Mammary microvascular endothelial cell (primary cell): Measurements from ENCODE around the gene COX7A2.

- RAMPAGE, long total RNA, result no peak
These were observed 1.1 kb downstream of the PHF3 start for GRCh38 chr6:63636747-63637069.

- RAMPAGE, long total RNA, result no peak
These were observed 48.8 kb downstream of the PHF3 start for GRCh38 chr6:63684324-63684850.

- RAMPAGE, long total RNA, result no peak
These were observed 75.9 kb downstream of the PHF3 start for GRCh38 chr6:63711429-63711886.

GRCh38 chr6:63806988-63807432 is 171.4 kb downstream of the PHF3 start:
- RAMPAGE, long total RNA, result no peak

DNA sequence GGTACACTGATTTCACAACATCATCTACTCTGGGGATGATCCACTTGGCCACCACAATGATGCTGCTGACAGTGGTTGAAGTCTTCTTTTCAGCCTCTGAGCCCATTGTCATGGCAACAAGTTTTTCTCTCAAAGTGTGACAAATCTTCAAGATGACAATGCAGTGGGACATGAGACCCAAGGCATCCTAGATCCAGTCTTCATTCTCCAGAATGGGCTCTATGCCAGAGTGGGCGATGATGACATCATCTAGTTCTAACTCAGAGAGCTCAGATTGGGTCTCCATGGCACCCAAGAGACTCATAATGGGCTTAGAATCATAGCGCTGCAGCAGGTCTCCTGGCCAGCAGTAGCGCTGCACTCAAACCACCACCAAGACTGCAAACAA is 567.9 kb upstream of the ZC3H11C start:
- RAMPAGE, long total RNA, result no peak

- RAMPAGE, long total RNA, result no peak
These were observed 15.0 kb downstream of the COL19A1 start for GRCh38 chr6:69881353-69881768.

GRCh38 chr6:70552592-70553072 is 14.1 kb upstream of the SDHAF4 start:
- RAMPAGE, long total RNA, result no peak

DNA sequence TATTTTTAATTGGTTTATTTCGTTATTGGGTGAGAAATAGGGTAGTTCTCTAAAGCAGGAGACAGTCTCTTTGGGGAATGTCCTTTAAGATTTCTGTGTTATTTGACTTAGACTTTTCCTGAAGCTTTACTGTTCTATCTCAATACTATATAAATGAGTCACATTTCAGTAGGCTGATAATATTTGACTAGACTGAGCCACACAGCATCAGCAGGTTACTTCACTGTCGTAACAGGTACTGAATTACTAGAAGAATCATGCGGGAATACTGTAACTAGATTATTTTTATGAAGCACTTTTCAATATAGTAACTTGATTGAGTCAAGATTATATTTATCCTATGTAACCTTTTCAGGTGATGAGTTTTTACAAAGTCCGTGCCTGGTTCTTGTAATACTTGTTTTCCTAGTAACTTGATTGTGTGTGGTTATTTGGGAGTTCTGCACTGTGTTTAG is 1.5 kb downstream of the SMAP1 start:
- RAMPAGE, long total RNA, result no peak

DNA sequence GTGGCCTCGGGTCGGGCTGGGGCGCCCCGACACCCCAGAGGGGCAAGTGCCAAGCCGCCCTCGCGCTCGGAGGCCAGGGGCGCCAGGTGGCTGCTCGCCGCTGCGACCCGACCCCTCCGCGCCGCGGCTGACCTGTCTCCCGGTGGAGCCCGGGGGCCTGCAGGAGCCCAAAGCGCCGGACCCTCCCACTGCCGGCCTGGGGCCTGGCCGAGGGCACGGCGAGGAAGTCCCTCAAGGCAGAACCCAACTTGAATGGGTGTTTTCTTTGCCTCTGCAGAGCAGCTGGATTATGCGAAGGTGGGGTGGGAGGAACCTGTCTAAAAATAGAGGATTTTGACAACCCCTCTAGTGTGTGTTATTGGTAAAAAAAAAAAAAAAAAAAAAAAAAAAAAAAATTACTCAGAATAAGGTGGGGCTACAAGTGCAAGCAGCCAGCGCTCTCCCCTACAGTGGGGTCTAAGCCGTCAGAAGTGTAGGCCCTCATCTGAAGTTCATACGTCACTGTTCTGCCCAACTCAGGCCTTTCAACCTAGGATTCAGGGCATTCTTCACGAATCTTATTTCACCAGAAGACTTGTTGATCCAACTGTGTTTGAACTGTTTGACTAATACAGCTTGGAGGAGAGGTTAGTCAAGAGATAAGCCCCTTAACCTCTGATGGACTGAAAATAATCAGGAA is 714 bp downstream of the OGFRL1 start:
- RAMPAGE, long total RNA, result no peak

- RAMPAGE, long total RNA, result no peak
These were observed 18.3 kb downstream of the OGFRL1 start for GRCh38 chr6:71306757-71307508.

- RAMPAGE, long total RNA, result no peak
These were observed 88.2 kb downstream of the OGFRL1 start for GRCh38 chr6:71376775-71377230.

DNA sequence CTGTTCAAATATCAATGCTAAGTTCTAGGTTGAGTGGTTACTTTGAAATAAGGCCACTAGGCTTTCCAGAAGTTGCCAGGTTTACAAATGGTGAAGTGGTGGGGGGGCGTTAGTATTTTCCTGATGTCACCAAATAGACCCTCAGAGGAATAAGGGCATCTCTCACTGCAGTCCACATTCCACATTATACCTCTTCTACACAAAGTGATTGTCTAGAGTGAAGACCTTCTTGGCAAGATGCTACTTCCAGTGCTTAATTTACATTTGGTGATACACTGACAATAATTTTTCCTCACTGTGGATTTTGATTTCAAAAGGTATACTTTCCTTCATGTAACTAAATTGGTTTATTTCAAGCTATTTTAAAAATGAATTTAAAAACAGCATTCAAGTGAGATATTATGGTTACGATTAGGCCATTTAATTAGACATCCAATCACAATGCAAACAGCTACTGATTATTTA is 129.3 kb downstream of the OGFRL1 start:
- RAMPAGE, long total RNA, result no peak

GRCh38 chr6:72366469-72366883 is 255.4 kb upstream of the KCNQ5 start:
- RAMPAGE, long total RNA, result no peak

DNA sequence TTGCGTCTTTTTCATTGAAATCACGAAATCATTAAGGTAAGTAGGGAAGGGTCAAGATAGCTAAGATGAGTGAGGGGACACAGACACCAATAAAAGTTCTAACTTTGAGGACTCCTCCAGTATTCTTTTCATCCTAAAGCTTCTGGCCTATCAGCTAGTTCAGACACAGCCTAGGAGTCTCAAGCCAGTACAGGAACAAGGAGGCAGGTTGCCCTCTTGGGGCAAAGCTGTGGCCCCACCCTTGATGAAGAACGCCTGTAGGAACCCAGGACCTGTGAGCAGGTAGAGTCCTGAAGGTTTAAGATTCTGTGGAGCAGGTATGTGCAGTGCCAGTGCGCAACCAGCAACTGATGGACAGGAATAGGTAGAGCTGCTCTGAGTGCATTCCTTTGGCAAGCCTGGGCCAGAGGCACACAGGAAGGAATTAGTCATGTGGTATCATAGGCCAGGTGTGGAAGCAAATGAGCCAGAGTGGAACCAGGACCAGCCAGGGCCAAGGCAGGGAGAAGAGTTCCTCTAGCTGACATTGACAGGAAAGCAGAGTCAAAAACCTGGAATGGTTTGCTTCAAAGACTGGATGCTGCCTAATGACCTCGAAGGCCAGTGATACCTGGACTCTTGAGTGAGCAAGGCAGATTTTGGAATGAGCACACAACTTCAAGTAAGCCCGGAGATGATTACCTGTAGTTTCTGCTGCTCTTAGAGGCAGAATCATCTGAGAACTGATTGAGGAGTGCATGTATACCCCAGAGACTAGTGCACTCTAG is 1.4 kb upstream of the KHDC1 start:
- RAMPAGE, long total RNA, result no peak

DNA sequence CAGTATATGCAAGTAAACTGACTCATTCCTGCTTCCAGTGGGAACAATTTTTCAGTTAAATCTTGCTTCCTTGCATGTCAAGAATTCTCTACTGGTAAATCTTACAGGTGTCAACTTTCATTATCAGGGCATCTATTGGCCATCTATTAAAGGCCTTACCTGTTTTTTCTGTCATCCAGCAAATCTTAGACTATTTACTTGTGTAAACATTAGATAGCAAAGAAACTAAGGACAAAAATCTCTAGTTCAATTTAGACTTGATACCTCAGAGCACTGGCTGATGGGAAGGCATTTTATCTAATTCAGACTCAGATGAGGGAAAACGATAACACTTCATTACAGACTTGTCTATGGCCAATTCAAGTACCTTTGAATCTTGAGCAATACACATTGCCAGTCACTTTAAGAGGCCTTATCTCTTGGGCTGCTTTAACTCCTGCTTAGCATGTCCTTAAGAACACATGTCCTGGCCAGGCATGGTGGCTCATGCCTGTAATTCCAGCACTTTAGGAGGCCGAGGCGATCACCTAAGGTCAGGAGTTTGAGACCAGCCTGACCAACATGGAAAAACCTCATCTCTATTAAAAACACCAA is 4.9 kb downstream of the EEF1A1 start:
- RAMPAGE, long total RNA, result no peak

- RAMPAGE, long total RNA, result no peak
These were observed 8.3 kb downstream of the CD109 start for GRCh38 chr6:73704197-73704744.

DNA sequence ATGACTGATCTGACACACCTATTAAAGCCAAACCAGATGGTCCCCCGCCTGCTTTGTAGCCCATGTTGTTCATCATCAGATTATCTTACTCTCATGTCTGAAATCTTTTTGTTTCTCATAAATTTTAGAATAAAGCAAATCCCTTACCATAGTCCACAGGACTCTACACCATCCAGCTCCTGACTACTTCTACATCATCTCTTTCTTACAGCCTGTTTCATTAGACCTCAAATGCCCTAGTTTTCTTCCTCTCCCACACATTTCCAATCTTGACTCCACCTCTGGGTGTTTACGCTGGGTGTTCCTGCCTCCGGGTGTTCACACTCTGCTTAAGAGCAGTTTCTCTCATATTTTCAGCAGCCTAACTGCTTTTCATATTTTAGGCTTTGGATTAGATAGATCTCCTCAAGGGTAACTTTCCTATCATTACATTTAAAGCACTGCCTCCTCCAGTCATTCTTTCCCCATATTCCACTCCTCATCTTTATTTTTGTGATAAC is 399.6 kb downstream of the COL12A1 start:
- RAMPAGE, long total RNA, result no peak

GRCh38 chr6:75142701-75143208 is 63.1 kb downstream of the COL12A1 start:
- RAMPAGE, long total RNA, result no peak

- RAMPAGE, long total RNA, result no peak
These were observed 3.3 kb downstream of the COL12A1 start for GRCh38 chr6:75202528-75203048.

- RAMPAGE, long total RNA, result start-site peak on the minus strand at chr6:75243741-75243804, 1,432 and 344 reads in 2 replicates
These were observed at the start of gene COX7A2 for GRCh38 chr6:75243107-75244229. Gene COX7A2 (minus strand): TSS chr6:75243801.